ENCODE measurements around a stretch of chr7.

- RRBS, result no CpG with 5 or more reads among the region's 9 CpGs
These were observed 21.0 kb downstream of the FBXL18 start for GRCh38 chr7:5492561-5493054.

- RRBS, result 3% methylated on average over 2 of the region's 24 CpGs
These were observed 1.4 kb downstream of the ACTB start for GRCh38 chr7:5528928-5529487.

- RRBS, result 18% methylated on average over 2 of the region's 11 CpGs
These were observed 11.4 kb upstream of the FSCN1 start for GRCh38 chr7:5581115-5581638.

GRCh38 chr7:5691670-5691884 lies 89.9 kb downstream of the RNF216 start:
- RRBS, result no CpG with 5 or more reads among the region's 3 CpGs

DNA sequence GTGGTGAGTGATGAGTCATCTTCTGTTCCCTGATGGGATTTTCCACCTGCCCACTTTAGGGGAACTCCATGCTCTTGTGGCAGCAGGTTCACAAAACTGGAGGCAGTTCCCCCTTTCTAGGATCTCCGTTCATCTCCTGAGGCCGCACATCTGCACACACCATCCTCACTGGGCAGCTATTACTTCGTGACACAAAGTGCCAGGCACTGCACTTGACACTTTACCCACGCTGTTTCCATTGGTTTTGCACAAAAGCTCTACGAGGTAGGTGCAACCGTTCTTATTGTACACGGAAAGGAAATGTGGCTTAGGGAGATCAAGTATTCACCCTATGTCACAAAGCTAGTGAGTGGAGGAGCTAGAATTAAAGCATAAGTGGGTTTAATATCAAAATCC lies 80.2 kb downstream of the RNF216 start:
- RRBS, result no CpG with 5 or more reads among the region's 7 CpGs

DNA sequence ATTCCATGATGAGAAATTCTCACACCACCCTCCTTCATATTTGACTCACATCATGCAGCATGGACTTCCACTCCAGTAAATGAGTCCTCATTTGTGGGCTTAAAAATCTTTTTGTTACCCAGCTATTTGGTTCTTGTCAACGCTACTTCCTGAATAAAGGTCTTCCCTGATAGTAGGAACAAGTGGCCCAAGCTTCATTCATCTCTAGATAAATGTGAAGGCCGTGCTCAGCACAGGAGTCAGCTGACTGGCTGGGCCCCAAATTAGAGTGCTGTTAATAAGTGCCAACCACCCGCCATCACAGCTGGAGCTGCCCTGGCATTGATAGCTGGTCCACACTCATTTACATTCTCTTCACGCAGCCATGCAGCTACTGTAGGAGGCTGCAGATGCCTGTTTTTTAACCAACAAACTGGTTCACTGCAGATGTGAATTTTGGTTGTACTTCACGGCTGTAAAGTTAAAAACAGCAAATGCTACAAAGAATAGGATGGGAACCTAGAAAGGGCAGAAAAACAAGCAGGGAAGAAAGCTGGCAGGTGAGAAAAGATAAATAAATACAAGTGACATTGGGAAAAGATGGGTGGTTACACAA lies 78.3 kb downstream of the RNF216 start:
- RRBS, result no CpG with 5 or more reads among the region's 5 CpGs

- RRBS, result no CpG with 5 or more reads among the region's 10 CpGs
These were observed 42.7 kb upstream of the RNF216 start for GRCh38 chr7:5824042-5824639.

DNA sequence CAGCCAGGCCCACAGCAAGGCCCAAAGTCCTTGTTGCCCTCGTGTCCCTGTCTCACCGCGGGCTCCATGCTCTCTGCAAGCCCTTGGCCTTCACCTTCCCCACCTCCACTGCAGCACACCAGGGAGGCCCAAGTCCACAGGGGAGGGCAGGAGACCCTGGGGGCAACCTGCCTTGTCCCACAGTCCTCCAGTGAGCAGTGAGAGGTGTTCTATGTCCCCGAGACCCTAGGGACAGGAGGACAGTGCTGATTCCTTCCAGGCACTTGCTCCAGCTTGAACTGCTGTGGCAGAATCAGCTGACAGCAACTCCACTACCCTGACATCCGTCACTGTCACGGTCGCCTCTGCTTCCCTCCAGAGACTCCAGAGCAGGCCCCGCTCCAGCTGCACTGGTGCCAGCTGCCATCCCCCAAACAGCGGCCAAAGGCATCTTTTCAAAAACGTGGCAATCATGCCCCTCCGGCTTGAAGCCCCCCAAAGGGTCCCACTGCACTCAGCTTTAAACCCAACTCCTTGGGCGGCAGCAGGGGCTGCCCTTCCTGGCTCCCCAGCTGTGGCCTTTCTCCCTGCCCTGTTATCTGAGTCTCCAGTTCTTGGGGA lies 62.5 kb downstream of the USP42 start:
- RRBS, result no CpG with 5 or more reads among the region's 12 CpGs

GRCh38 chr7:6233006-6233494 lies 39.4 kb downstream of the CYTH3 start:
- RRBS, result no CpG with 5 or more reads among the region's 4 CpGs

GRCh38 chr7:6237026-6237399 lies 35.4 kb downstream of the CYTH3 start:
- RRBS, result no CpG with 5 or more reads among the region's 6 CpGs

GRCh38 chr7:6270923-6271348 lies 1.5 kb downstream of the CYTH3 start:
- RRBS, result no CpG with 5 or more reads among the region's 13 CpGs

GRCh38 chr7:6402094-6403185 lies 28.1 kb downstream of the RAC1 start:
- RRBS, result no CpG with 5 or more reads among the region's 36 CpGs

DNA sequence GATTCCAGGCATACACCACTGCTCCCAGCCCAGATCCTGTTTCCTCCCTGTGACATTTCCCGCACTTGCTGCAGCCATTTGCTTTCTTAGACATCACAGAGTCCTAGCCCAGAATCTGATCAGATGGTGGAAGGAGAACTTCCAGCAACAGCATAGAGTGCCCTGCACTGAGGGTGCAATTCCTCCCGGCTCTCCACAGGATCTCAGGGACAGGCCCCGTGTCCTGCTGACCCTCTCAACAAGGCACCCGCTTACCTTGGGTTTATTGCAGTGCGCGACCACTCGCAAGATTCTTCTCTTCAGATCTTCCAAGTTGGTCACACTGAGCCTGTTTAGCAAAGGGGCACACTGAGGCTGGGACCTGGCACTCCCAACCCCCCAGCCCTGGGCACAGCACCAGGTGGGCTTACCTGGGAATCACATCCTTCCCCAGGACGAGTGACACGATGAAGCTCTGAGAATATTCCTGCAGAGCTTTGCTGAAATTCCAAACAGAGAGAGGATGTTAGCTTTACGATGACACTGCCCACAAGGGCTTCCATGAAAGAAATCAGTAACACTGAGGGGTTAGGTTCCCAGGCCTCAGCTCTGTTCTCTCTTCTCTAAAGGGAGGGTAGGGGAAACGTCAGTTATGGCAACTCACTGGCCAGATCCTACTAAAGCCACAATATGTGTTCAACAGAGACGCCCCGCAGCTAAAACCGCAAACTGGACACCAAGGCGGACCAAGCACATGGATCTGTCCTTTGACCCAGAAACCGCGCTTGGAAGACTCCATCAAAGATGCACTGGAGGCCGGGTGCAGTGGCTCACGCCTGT lies 35.0 kb downstream of the DAGLB start:
- RRBS, result no CpG with 5 or more reads among the region's 19 CpGs

- RRBS, result no CpG with 5 or more reads among the region's 22 CpGs
These were observed 11.4 kb downstream of the DAGLB start for GRCh38 chr7:6436119-6436903.

DNA sequence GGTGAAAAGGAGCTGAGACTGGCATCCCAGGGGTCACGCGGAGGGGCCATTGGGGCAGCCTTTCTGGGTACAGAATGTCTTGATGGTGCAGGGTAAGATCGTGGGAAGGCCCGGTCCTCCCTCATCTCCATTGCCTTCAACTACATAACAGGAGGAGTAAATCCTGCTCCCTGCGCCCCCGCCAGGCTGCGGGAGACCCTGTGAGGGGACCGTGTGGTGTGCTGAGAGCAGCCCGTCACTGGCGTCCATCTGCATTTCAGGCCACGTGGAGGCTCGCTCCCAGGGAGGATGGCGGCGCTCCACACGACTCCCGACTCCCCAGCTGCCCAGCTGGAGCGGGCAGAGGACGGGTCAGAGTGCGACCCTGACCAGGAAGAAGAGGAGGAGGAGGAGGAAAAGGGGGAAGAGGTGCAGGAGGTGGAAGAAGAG lies 5.0 kb downstream of the ZNF316 start:
- RRBS, result no CpG with 5 or more reads among the region's 19 CpGs

- RRBS, result 94% methylated on average over 7 of the region's 32 CpGs
These were observed 5.8 kb downstream of the ZNF316 start for GRCh38 chr7:6642551-6643643.

GRCh38 chr7:6736966-6737769 lies 16.7 kb upstream of the RSPH10B2 start:
- RRBS, result no CpG with 5 or more reads among the region's 21 CpGs

DNA sequence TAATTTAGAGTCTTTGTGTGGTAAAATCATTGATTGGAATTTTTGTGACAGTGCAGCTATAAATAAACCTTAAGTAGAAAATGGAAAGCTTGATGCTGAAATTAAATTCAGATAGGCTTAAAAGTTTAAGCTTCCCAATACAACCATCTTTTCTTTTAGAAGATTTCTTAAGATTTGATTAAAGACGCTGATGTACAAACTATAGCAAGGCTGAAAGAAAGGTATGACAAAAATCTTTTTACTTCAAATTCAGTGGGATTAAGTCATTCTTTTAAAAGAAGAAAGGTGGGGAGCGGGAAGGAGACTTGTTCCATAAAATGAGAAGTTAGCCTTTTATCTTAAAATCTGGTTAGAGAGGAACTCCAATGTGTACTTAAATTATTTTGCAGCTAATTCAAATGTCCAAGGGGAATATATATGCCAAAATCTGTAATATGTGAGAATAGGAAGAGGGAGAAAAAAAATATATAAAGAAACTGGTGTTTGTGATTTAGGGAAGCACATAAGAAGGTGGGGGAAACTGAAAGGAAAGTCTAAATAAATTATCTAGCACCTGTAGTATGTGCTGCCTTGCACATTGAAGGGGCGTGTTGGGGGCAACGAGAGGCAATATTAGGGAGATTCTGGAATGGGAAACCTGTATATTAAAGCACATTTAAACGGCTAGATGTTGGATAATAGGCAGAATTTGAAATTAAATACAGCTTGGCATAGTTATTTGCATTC lies 2.5 kb downstream of the C1GALT1 start:
- RRBS, result no CpG with 5 or more reads among the region's 5 CpGs

GRCh38 chr7:7260771-7261281 lies 78.5 kb downstream of the C1GALT1 start:
- RRBS, result no CpG with 5 or more reads among the region's 10 CpGs